Osteocyte (in vitro differentiated cells): ENCODE results near the genes PYM1, RPS26, MYL6, COQ10A and RBMS2.

GRCh38 chr12:55828025-55828590 is 1.3 kb downstream of the DNAJC14 start:
- PRO-cap, result no peak

- PRO-cap, result unidirectional peak, plus-strand start at chr12:55857104
Measured at GRCh38 chr12:55856805-55857383, 14.2 kb upstream of the MMP19 start.

DNA sequence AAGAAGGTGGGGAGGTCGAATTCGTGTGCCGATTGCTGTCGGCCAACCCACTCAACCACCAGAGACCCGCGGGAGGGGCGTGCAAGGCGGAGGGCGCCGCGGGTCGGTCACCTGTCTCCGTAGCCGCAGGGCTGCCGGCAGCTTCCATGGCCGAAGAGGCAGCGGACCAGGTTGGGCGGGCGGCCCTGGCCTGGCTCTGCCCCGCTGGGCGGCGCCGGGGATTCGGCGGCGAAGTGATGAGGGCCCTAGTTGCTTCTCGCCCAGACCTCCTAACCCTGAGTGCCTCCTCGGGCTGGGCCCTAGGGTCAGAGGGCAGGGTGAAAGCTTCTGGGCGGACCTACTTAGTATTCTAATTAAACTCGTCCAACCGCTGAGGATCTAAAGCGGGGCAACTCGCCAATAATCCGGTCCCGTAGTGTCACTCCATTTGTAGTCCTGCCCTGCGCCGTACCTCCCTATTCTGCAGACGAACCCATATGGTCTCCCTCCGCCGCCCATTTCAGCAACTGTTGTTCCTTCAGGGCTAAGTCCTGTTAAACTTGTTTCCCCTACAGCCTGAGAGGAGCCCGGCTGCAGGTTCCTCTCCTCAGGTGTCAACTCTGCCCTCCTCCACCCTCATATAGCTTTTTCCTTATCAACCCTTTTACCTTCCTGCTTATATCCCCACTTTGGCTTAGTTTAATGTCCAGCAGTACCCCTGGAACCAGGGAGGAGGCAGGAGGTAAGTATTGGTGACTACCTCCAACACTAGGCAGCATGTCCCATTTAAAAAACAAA is at the start of gene PYM1:
TSS of gene PYM1 (minus strand) at position 281 of the 777 bp plus-strand sequence.
- PRO-cap, result no peak

DNA sequence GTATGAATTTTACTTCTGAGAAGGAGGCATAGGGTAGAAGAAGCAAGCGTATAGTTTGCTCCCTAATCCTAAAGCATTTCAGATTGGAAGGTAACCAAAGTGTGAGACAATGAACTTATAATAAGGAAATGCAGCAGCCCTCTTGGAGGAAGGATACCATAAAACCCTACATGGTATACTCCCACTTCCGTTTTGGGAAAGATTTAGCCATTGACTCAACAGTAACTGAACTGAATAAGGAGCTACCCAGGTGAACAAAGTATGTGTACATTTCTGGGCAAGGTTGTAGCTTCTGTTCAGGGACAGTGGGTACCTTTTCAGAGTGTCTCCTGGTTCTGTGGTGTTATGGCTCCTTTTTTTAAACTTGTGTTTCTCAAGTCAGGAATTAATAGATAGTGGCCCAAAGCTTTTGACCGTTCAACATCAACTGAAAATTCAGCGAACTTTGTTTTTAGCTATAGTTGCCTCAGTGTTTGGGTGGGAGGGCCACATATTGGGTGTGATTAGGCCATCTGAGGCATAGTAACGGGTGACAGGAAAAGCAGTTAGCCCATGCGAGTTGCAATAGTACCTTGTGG is 3.8 kb downstream of the RAB5B start:
- PRO-cap, result no peak

DNA sequence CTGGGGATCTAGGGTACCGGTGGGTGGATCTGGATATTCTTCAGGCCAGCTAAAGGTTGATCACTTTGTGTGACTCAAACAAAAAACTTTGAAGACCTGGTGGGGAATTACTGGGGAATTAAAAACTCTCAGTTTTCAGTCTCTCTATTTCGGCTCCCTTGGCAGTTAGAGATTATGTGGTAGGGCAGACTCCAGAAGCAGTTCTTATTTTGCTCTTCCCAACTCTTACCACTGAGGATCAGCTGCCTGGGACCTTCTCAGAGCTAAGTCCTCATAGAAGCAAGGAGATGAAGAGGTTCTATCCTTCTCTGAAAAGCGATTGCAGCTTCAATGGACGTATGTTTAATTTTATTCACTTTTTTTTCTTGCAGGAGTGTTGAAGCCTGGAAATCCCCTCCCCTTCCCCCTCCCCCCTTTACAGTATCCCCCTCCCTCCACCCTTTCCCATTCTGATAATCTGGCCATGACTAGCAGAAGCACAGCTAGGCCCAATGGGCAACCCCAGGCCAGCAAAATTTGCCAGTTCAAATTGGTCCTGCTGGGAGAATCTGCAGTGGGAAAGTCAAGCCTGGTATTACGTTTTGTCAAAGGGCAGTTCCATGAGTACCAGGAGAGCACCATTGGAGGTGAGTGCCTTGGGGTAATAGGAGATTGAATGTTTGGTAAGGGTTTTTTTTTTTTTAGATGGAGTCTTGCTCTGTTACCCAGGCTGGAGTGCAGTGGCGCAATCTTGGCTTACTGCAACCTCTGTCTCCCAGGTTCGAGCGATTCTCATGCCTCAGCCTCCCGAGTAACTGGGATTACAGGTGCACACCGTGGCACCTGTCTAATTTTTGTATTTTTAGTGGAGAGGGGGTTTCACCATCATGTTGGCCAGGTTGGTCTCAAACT is 10.3 kb upstream of the SUOX start:
- PRO-cap, result no peak

DNA sequence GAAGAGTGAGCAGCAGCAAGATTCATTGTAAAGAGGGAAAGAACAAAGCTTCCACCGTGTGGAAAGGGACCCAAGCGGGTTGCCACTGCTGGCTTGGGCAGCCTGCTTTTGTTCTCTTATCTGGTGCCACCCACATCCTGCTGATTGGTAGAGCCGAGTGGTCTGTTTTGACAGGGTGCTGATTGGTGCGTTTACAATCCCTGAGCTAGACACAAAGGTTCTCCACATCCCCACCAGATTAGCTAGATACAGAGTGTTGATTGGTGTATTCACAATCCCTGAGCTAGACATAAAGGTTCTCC is 2.5 kb downstream of the SUOX start:
- PRO-cap, result no peak

DNA sequence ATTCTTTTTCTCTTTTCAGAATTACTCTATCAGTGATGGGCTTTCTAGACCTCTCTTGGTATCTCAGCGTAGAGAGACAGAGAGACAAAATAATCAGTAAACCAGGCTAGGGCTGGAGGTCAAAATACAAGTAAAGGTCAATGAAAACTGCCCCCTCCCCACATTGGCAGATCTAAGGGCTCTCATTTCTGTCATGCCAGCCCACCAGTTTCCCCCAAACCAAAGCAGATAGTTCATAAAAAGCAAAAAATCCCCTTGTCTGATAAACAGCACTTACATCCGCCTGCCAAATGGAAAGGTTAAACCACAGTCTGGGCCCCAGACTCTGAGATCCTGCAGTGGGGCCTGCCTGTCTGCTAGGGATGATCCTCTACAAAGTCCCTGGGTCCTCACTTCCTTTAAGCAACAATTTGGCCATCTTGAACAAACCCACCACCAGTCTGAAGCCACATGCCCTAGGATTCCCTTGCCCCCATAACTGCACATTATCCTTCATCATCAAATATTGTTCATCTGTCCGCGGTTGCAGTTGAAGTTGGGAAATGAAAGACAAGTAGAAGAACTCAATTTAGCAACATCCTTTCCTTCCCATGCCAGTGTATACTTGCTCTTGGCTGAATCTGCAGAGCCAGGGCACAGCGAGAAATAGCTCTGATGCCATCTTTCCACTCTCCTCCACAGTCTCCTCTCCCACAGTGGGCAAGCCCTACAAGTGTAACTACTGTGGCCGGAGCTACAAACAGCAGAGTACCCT is 9.7 kb upstream of the RPS26 start:
- PRO-cap, result no peak

DNA sequence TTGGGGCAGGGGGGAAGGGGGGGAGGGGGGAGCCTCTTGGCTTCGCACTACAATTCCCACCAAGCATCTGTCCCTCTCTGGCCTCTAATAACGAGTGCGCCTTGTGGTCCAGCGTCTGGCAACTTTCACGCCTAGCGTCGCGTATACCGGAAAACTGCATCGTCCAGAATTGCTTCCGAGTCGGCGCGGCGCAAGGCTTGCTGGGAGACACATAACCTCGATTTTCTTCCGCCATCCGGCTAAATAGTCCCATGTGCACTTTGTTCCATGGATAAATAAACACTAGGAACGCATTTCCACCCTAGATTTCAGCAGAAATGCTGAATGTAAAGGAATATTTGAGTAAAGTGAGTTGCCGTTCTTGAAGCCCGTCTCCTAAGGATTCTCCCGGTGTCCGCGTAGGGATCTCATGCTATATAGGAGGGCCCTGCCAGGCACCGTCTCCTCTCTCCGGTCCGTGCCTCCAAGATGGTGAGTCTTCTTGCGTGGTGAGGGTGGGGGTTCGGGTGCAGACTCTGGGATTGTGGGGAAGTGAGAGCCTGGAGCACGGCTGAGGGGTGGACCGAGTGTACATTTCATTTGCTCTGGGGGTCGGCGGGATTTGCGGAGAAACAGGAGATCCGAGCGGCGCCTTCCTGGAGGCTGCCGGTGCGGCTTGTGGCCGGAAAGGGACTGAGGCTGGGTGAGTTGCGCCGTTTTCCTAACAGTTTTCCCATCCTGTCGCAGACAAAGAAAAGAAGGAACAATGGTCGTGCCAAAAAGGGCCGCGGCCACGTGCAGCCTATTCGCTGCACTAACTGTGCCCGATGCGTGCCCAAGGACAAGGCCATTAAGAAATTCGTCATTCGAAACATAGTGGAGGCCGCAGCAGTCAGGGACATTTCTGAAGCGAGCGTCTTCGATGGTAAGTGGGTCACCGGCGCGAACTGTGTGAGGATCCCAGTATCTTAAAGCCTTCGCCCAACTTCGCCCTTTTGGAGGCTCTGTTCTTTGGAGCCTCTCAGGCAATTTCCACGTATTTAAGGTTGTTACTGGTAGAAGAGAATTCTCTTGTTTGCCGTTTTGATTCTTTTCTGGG is at the start of gene RPS26:
TSS of gene RPS26 (plus strand) at position 220 of the 1,078 bp plus-strand sequence.
- PRO-cap, result bidirectional peak, plus-strand start at position 448 of the sequence, minus-strand start at position 145 of the sequence

DNA sequence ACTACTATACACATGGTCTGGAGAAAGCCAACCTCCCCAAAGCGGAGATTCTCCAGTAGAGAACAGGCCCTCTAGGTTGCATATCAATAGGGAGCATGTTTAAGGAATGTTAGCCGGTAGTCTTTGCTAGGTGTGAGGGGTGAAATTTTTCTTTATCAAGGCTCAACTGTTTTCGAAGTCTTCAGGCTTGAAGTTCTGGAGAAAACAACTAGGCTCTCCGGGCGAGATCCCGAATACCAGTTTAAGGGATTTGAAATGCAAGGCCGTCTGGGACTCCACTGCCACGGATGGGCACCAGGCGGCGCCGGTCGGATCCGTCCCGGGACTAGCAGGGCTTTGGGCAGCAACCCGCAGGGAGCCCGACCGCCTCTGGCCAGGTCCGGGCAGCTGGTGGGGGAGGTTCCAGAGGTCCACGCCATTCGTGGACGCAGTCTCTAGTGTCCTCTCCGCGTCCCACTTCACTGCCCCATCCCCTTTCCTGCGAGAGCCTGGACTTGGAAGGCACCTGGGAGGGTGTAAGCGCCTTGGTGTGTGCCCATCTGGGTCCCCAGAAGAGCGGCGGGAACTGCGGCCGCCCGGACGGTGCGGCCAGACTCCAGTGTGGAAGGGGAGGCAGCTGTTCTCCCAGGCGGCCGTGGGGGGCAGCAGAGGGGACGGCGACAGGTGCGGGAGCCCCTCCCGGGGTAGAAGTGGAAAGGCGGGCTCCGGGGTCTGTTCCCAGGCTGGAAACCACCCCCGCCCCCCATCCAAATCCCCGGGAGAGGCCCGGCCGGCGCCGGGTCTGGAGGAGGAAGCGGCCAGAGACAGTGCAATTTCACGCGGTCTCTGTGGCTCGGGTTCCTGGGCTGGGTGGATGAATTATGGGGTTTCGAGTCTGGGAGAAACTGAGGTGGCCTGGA is 925 bp upstream of the ERBB3 start:
- PRO-cap, result unidirectional peak, plus-strand start at position 405 of the sequence; unidirectional peak, plus-strand start at position 550 of the sequence; bidirectional peak, plus-strand start at position 760 of the sequence, minus-strand start at position 600 of the sequence

DNA sequence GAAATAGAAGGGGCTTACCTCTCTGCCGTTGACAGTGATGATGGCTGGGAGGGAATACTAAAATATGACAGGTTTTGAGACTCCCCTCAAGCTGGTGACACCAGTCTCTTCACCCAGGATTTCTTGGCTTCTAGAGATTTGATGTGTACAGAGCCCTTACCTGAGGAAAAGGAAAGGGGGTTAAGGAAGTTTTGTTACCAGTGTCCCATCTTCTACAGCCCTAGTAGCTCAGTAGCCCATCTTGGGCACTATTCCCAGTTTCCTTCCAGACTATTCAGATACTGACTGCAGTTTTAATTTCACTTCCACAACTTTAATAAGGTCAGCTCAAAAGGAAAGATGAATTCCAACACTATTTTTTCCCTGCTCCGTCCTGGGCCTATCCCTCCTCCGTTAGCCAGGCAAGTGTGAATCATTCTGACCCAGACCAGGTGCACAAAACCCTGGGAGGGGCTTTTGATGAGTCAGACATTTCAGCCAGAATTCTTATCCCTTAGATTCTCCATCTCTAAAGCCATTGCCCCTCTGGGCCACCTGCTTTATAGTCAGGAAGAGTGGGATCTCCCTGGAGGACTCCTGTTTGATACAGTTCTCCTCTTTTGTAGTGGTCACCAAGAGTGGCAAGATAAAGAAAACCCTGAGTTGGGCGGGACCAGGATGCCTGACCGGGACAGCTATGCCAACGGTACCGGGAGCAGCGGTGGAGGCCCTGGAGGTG is 2.0 kb downstream of the ZC3H10 start:
- PRO-cap, result no peak

- PRO-cap, result bidirectional peak, plus-strand start at chr12:56126416, minus-strand start at chr12:56126198
Measured at GRCh38 chr12:56126017-56126667, 1.9 kb upstream of the ESYT1 start.

- PRO-cap, result bidirectional peak, plus-strand start at chr12:56157821, minus-strand start at chr12:56157866; bidirectional peak, plus-strand start at chr12:56158359, minus-strand start at chr12:56158255
Measured at GRCh38 chr12:56157608-56158534, at the start of gene MYL6. MYL6 (plus strand) TSS chr12:56158359.

DNA sequence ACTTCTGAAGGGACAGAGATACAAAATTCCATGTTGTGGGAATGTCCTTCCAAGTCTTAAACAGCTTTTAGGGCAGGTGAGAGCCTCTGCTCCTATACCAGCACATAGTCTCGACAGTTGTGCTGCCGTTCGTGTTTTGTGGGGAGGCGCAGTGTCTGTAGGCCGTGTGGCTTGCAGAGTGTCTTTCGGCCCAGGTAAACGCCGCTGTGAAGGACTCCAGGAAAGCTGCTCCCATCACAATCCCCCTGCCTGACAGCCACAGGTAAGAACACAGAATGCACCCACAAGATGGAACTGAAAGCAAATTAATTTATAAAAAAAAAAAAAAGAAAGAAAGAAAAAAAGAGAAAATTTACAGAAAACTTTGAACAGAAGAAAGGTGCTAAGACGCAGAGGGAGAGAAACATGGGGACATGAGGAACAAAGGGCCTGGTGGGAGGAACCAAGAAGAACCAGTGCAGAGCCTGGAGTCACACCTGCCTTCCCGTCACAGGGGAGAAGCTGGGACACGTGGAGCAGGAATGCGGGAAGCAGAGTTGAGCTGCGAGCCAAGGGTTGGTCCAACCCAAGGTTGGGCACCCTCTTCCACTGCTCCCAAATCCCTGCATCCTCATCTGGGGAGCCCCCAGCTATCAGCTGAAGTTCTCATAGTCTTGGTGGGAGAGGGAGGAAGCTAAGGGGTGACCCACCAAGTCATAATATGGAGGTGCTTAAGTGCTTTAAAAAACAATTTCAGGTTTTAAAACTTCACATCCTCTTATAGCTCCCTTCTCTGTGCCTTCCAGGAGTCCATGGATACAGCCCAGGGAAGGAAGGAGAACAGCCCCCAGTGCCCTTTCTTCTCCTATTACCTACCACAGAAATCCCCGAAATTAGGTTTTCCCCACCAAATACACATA is 4.2 kb downstream of the MYL6 start:
- PRO-cap, result bidirectional peak, plus-strand start at position 801 of the sequence, minus-strand start at position 605 of the sequence

- PRO-cap, result no peak
Measured at GRCh38 chr12:56163910-56164748, 6.0 kb downstream of the MYL6 start.

- PRO-cap, result no peak
Measured at GRCh38 chr12:56222179-56222694, 515 bp upstream of the RNF41 start.

DNA sequence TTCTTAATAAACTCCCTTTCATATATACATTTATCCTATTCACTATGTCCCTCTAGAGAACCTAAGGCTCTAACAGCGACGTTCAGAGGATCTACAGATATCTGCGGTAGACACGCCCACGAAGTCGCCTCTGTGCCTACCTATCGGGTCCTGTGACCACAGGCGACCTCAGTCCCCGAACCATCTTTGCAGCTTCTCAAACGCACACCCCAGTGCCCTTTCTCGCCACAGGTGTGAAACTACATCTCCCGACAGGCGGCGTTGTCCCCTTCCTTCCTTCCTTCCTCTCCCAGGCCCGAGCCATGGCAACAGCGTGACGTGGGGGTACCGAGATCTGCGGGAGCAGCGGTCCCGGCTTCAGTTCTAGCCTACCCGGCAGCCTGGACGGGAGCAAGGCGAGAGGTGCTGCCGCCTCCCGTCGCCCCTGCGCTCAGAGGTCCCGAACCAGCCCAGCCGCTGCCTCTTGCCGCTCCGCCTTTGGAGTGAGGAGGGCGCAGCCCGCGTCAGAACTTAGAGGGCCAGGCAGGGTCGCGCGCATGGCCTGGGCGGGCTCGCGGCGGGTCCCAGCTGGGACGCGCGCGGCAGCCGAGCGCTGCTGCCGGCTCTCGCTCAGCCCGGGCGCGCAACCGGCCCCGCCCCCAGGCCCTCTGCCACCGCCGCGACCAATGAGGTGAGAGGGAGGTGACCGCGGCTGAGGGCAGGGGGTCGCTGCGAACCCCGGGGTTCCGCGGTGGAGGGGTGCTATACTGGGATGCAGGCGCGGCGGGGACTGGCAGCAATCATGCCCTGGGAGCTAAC is at the start of gene COQ10A:
TSS of gene COQ10A (plus strand) at position 360 of the 798 bp plus-strand sequence.
- PRO-cap, result unidirectional peak, plus-strand start at position 308 of the sequence; unidirectional peak, plus-strand start at position 360 of the sequence; bidirectional peak, plus-strand start at position 723 of the sequence, minus-strand start at position 484 of the sequence

- PRO-cap, result no peak
Measured at GRCh38 chr12:56479608-56480015, 8.3 kb downstream of the GLS2 start.

GRCh38 chr12:56521632-56522141 is at the start of gene RBMS2:
RBMS2 (plus strand) TSS chr12:56521820.
- PRO-cap, result bidirectional peak, plus-strand start at chr12:56521831, minus-strand start at chr12:56521803

- PRO-cap, result no peak
Measured at GRCh38 chr12:56644733-56645182, 1.0 kb downstream of the ATP5F1B start.

- PRO-cap, result no peak
Measured at GRCh38 chr12:56662775-56664184, 17.5 kb upstream of the ATP5F1B start.